Breast epithelium (tissue), 2 donors: Measurements from ENCODE around the genes PCOLCE2, U2SURP and PLSCR4.

GRCh38 chr3:141530116-141530600 lies 43.3 kb downstream of the RASA2 start:
- PRO-cap, result no peak
- RAMPAGE, long total RNA, 2 experiments, result no peak in any of the 2 experiments

GRCh38 chr3:141549460-141550324 lies 62.9 kb downstream of the RASA2 start:
- PRO-cap, result no peak
- RAMPAGE, long total RNA, 2 experiments, result no peak in any of the 2 experiments

- PRO-cap, result unidirectional peak, minus-strand start at chr3:141660275
- RAMPAGE, long total RNA, 2 experiments, result no peak in any of the 2 experiments
Observed at GRCh38 chr3:141660150-141660485, 78.0 kb upstream of the RNF7 start.

- PRO-cap, result no peak
- RAMPAGE, long total RNA, 2 experiments, result no peak in any of the 2 experiments
Observed at GRCh38 chr3:141661311-141661931, 76.7 kb upstream of the RNF7 start.

DNA sequence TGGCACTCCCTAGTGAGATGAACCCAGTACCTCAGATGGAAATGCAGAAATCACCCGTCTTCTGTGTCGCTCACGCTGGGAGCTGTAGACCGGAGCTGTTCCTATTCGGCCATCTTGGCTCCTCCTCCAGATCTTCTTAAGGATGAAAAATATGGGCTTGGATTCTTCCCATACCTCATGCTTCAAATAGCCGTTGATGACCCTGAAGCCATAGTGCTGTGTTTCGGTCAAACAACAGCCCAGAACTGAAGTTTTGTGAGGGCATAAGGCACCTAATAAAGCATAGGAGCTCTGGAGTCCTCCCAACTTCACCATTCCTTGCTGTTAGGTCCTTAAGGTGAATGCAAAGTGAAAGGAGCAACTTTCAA lies 198 bp upstream of the GRK7 start:
- PRO-cap, result no peak
- RAMPAGE, long total RNA, 2 experiments, result no peak in any of the 2 experiments

GRCh38 chr3:141913560-141913908 lies 37.1 kb downstream of the ATP1B3 start:
- PRO-cap, result no peak
- RAMPAGE, long total RNA, 2 experiments, result no peak in any of the 2 experiments

- PRO-cap, result no peak
- RAMPAGE, long total RNA, 2 experiments, result no peak in any of the 2 experiments
Observed at GRCh38 chr3:141929374-141930091, 53.1 kb downstream of the ATP1B3 start.

- PRO-cap, result no peak
- RAMPAGE, long total RNA, 2 experiments, result no peak in any of the 2 experiments
Observed at GRCh38 chr3:141960360-141960652, 83.9 kb downstream of the ATP1B3 start.

- PRO-cap, result no peak
- RAMPAGE, long total RNA, 2 experiments, result no peak in any of the 2 experiments
Observed at GRCh38 chr3:142090288-142090959, 58.9 kb downstream of the TFDP2 start.

DNA sequence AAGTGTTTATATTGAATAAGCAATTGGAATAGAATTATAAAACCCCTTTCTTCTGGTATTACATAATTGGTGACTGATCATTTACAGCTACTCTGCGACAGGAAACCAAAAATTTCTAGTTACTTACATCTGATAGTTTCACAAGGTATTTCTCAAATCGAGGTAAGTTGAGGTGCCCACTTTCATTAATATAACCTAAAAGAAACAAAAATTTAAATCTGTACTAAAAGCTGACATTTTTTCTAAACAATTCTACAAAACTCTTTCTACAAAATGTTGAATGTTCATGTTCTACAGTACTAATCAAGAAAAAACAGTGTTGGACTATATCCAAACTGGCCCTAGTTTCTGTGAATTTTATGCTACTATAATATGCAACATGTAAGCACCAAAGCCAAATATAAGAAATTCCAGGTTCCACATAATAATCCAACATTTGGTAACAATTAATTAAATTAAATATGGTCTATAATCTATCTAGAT lies 26.4 kb downstream of the XRN1 start:
- PRO-cap, result no peak
- RAMPAGE, long total RNA, 2 experiments, result no peak in any of the 2 experiments

- PRO-cap, result no peak
- RAMPAGE, long total RNA, 2 experiments, result no peak in any of the 2 experiments
Observed at GRCh38 chr3:142888480-142889627, at the start of gene PCOLCE2. Gene PCOLCE2 (minus strand): TSS chr3:142889083.

GRCh38 chr3:143000881-143001510 lies 374 bp upstream of the U2SURP start:
- PRO-cap, result unidirectional peak, minus-strand start at chr3:143001223; bidirectional peak, plus-strand start at chr3:143001608, minus-strand start at chr3:143001438
- RAMPAGE, long total RNA, 2 experiments, result start-site peak on the minus strand in 1 of 2 experiments, at chr3:143001447-143001481 at its widest, 10 reads per replicate

DNA sequence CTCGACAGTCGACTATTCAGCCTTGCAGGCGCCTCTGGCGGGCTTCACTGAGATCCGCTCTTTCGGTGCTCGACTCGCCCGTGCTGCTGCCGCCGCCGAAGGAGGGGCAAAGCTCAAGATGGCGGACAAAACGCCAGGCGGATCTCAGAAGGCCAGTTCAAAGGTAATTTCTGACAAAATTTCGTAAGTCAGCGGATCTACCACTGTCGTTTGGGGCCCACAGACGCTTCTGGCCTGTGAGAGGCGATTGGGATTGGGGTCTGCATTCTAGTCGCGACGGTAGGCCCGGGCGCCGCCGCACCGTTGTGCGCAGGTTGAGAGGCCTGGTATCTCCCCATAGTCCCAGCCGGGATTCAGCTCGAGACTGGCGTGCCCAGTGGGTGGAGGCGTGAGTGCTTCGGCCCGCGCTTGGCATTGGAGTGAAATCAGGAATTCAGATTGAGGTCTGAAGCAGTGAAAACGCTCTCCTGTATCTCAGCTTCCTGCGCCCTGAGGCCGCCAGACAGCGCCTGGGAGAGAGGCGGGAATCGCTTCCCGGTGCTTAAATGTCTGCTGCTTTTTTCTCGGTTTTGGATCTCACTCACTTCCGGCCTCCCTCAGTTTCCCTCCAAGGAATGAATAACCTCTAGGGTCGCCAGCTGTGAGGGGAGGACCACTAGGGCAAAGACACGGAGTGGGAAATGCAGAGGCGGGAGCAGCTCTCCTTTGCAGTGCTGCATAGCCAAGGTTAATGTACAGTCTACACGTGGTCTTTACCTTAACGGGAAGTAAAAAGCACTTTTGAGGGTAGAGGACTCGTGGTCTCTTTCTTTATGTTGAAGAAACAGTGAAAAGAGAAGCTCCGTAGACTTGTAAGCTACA lies at the start of gene U2SURP:
Gene U2SURP, plus strand, starts transcription at position 60 of the 861 bp plus-strand sequence.
- PRO-cap, result bidirectional peak, plus-strand start at position 98 of the sequence, minus-strand start outside the sequence
- RAMPAGE, long total RNA, 2 experiments, result start-site peak on the plus strand in 1 of 2 experiments, centred at position 101 of the sequence, 2,547 reads per replicate

- PRO-cap, result no peak
- RAMPAGE, long total RNA, 2 experiments, result no peak in any of the 2 experiments
Observed at GRCh38 chr3:143669515-143669848, 178.8 kb downstream of the SLC9A9 start.

GRCh38 chr3:143970691-143971591 lies 682 bp upstream of the DIPK2A start:
- PRO-cap, result bidirectional peak, plus-strand start at chr3:143971468, minus-strand start at chr3:143971336
- RAMPAGE, long total RNA, 2 experiments, result no peak in any of the 2 experiments

GRCh38 chr3:146138705-146139410 lies 22.1 kb downstream of the PLOD2 start:
- PRO-cap, result no peak
- RAMPAGE, long total RNA, 2 experiments, result no peak in any of the 2 experiments

DNA sequence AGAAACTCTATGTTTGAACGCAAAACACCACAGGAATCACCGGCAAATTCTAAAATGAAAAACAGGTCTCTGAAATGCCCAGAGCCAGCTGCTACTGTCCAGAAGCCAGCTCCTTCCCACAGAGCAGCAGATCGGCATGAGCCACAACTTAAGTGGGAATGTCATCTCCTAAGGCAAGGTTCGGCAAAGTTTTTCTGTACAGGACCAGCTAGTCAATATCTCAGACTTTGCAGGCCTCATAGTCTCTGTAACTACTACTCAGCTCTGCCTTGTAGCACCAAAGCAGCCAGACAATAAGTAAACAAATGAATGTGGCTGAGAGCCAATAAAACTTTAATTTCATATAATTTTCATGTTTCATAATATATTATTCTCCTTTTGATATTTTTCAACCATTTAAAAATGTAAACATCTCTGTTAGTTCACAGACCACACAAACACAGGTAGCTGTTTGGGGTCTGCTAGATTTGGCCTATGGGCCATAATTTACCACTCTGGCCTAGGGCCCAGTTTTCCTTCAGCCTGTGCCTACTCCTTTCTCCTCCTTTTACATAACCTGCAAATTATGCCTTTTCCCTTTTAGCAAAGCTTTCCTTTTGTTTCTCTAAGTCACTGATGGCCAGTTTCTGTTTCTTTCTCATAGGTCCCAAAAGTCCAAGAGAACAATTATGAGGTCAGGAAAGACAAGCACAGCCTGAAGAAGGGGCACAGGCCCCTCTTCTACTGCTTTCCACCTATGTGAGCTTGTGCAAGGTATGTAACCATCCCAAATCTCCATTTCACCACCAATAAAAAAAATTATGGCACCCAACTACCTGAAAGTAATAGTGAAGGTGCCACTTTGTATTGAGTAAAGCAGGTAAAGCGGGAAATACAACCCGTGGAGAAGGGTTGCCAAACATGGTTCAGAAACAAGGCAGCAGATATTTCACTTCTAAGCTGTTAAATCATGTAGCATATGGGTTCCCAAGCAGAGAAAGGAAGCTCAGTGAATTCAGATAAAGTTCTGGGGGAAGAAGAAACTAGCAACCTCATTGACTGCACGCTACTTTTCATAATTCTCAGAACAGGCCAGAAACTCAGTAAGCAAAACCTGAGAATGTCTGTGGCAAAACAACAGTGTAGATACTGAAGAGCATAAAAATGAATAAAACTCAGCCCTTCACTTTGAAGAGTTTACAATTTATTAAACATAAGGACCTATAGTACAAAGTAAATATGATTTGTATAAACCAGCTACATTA lies 4.4 kb downstream of the PLOD2 start:
- PRO-cap, result no peak
- RAMPAGE, long total RNA, 2 experiments, result no peak in any of the 2 experiments

GRCh38 chr3:146160006-146160455 lies 953 bp downstream of the PLOD2 start:
- PRO-cap, result bidirectional peak, plus-strand start at chr3:146160402, minus-strand start at chr3:146160324
- RAMPAGE, long total RNA, 2 experiments, result no peak in any of the 2 experiments

GRCh38 chr3:146249201-146249688 lies 1.7 kb downstream of the PLSCR4 start:
- PRO-cap, result no peak
- RAMPAGE, long total RNA, 2 experiments, result no peak in any of the 2 experiments

DNA sequence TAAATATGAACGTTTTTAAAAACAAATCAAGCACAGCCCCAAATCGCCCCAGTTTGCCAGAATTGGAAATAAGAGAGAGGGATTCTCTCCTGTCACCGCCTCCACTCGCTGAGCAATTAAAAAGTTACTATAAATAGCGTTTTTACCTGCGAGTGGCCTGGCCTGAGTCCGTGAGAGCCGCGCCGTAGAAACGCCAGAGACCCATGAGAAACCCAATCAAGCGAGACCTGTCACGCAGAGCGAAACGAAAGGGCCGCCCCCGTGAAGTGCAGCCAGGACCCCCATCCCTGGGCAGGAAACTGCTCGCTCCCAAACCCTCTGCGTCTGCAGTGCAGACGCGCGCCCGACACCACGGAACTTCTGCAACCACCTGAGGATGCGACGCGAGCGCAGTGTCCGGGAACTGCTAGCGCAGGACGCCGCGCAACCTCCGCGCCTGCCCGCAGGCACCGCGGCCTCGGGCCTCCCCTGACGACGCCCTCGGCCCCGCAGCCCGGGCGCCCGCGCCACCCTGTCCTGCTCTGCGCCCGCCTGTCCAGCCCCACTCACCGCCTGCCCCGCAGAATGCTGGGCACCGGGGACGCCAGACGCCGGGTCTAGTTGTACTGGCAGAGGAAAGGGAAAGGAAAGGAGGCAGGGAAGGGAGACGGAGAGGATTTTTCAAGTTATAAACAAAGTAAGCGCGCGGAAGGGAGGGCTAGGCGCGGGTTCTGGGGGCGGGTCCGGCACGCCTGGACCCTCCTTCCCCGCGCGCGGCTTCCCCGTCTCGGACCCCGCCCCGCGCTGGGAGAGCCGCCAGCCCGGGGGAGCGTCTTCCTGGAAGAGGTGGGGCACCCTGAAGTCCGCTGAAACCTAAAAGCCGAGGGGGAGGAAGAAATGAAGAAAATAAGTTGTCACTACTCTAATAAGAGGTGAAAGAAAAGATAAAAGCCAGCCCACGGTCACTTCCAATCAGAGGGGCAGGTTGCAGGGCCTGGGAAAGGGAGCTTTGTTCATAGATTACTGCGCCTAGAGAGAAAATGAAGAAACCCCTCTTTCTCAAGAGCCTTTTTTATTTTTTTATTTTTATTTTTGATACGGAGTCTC lies at the start of gene PLSCR4:
Gene PLSCR4, minus strand, starts transcription at position 695 of the 1,086 bp plus-strand sequence.
- PRO-cap, result bidirectional peak, plus-strand start at position 392 of the sequence, minus-strand start at position 205 of the sequence; bidirectional peak, plus-strand start at position 954 of the sequence, minus-strand start at position 712 of the sequence
- RAMPAGE, long total RNA, 2 experiments, result start-site peak on the minus strand in 1 of 2 experiments, centred at position 667 of the sequence, 104 reads per replicate